ENCODE measurements around the genes CETN3 and ADGRV1.

GRCh38 chr5:83580700-83581900 is 109.6 kb downstream of the VCAN start:
- RRBS: no CpG with 5 or more reads among the region's 8 CpGs

DNA sequence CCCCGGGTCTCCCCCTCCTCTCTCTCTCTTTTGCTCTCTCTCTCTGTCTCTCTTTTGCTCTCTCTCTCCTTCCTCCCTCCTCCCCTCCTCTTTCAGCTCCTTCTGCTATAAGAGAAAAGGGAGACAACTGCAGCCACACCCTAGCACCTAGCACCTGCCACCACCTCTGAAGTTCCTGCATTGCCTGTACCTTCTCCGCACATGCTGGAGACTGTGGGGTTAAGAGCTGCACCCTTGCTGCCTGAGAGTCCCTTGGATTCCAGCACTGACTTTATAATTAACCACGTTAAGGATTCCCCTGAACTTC is 227 bp upstream of the EDIL3 start:
- RRBS: 2% methylated on average over 1 of the region's 3 CpGs

- RRBS: no CpG with 5 or more reads among the region's 6 CpGs
Measured at GRCh38 chr5:84538936-84539619, 154.4 kb upstream of the EDIL3 start.

GRCh38 chr5:87267122-87267572 is 536 bp upstream of the RASA1 start:
- RRBS: under 1% methylated on average over 4 of the region's 12 CpGs

GRCh38 chr5:87352566-87353363 is 60.0 kb downstream of the CCNH start:
- RRBS: no CpG with 5 or more reads among the region's 1 CpG

DNA sequence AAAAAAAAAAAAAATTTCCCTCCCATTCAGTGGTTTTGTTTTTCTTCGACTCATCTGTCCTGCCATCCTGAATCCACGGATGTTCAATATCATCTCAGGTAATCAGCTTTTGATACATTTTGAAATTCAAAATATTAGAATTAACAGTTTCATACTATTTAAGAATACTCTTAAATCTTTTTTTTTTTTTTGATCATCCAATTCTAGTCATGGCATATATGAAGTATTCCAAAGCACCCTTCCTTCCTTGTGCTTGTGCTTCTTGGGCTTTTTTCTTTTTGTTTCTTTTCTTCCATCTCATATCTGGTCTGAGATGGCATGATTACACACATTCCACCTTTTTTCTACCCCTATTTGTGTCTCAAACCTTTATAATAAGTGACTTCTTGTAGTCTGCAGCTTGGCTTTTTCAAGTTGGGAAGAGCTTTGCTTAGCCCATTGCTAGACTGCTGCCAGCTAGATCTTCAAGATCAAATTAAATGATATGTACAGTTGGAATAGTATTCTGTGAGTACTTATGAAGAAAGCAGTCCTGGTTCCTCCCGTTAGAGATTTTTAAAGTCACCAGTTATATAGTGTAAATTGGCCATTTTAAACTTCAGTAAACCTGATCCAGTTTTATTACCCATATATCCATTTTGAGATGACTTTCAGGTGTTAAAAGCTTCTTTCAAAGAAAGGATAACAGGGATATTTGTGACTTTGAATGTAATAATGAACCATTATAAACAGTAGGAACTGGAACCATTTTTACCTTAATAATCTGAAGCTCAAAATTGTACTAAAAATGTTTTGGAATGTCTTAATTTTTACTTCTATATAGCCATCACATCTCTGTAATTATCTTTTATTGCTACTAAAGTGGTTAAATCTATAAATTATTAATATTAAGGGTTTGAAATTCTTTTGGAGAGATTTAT is 28.8 kb downstream of the CCNH start:
- RRBS: no CpG with 5 or more reads among the region's 3 CpGs

GRCh38 chr5:88886696-88887246 is 3.8 kb upstream of the MEF2C start:
- RRBS: no CpG with 5 or more reads among the region's 4 CpGs

- RRBS: no CpG with 5 or more reads among the region's 3 CpGs
Measured at GRCh38 chr5:89271358-89272018, 388.5 kb upstream of the MEF2C start.

DNA sequence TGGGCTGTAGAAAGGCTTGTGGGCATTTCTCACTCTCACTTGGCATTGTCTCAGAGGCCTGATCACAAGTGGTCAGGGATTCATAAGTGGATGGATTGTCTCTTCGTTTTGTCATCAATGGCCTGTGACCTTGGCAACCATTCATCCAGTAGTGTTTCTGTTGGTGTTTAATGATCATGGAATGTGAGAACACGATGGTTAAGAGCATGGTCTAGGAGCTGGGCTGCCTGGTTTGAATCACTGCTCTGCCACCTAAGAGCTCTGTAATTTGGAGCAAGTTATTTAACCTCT is 430.0 kb upstream of the MEF2C start:
- RRBS: no CpG with 5 or more reads among the region's 2 CpGs

- RRBS: no CpG with 5 or more reads among the region's 33 CpGs
Measured at GRCh38 chr5:90208028-90209231, 201.1 kb downstream of the CETN3 start.

DNA sequence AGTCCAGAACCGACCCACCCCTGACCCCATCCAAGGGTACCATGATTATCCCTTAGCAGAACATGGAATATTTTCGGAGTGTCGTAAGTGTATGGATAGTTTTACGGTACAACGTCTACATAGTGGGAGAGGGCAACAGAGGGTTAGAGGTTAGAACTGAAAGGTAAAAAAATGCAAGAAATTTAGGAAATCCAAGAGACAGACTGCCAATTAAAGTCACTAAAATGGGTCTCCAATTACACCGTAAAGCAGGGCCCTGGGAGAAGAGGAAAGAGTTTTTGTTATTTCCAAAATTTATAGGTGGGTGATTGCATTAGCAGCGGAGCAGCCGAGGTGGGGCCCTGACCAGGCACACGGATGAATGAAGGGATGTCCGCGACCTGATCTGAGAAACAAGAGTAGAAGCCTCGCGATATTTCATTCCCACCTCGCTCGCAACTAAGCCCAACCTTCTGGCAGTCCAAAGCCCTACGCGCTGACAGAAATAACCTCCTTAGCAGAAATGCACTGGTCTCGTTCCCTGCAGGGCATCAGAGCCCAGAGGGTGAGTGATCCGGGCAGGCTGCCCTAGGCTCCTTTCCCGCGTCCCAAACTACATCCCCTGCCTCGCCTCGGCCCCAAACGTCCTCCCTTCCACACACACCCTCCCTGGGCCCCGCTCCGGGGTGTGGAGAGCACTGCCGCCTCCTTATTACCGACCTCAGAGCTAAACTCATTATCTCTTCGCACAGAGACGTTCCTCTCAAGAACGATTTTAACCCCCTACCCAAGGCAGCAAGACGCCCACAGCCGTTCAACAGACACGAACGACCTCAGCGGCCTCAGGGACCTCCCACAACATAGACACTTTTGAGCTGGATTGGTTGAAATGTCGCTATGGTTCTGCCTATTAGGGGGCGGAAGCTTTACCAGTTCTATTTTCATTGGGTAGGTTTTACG is at the start of gene CETN3:
Gene CETN3, minus strand, starts transcription at position 811 of the 939 bp plus-strand sequence.
- RRBS: 2% methylated on average over 2 of the region's 39 CpGs

GRCh38 chr5:90501649-90502198 is 27.1 kb downstream of the POLR3G start:
- RRBS: no CpG with 5 or more reads among the region's 7 CpGs

GRCh38 chr5:90558307-90559491 is at the start of gene ADGRV1:
Gene ADGRV1, plus strand, starts transcription at chr5:90558797.
- RRBS: 55% methylated on average over 6 of the region's 66 CpGs

DNA sequence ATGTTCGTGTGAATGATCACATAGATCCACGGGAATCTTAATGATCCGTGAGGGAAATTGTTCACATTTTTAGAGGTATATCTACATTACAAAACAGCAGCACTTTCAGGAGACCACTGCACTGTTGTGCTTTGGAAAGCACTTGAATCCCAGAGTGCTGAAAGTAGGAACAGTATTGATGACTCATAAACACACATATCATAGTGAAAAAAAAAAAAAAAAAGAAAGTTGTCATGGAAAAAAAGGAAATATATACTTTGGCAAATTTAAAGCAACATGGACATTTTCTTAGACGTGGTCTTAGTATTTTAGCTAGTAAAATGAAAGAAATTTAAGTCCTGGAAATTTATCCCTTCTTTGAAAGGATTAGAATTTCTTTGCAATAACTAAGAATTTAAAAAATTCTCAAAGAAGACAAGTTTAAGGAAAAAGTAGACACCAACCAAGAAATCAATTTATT is 55.4 kb downstream of the ADGRV1 start:
- RRBS: no CpG with 5 or more reads among the region's 4 CpGs

GRCh38 chr5:90872862-90873514 is 314.4 kb downstream of the ADGRV1 start:
- RRBS: no CpG with 5 or more reads among the region's 3 CpGs

- RRBS: no CpG with 5 or more reads among the region's 3 CpGs
Measured at GRCh38 chr5:90915528-90915842, 356.9 kb downstream of the ADGRV1 start.

GRCh38 chr5:91162273-91163174 is 220.6 kb downstream of the ARRDC3 start:
- RRBS: no CpG with 5 or more reads among the region's 8 CpGs

DNA sequence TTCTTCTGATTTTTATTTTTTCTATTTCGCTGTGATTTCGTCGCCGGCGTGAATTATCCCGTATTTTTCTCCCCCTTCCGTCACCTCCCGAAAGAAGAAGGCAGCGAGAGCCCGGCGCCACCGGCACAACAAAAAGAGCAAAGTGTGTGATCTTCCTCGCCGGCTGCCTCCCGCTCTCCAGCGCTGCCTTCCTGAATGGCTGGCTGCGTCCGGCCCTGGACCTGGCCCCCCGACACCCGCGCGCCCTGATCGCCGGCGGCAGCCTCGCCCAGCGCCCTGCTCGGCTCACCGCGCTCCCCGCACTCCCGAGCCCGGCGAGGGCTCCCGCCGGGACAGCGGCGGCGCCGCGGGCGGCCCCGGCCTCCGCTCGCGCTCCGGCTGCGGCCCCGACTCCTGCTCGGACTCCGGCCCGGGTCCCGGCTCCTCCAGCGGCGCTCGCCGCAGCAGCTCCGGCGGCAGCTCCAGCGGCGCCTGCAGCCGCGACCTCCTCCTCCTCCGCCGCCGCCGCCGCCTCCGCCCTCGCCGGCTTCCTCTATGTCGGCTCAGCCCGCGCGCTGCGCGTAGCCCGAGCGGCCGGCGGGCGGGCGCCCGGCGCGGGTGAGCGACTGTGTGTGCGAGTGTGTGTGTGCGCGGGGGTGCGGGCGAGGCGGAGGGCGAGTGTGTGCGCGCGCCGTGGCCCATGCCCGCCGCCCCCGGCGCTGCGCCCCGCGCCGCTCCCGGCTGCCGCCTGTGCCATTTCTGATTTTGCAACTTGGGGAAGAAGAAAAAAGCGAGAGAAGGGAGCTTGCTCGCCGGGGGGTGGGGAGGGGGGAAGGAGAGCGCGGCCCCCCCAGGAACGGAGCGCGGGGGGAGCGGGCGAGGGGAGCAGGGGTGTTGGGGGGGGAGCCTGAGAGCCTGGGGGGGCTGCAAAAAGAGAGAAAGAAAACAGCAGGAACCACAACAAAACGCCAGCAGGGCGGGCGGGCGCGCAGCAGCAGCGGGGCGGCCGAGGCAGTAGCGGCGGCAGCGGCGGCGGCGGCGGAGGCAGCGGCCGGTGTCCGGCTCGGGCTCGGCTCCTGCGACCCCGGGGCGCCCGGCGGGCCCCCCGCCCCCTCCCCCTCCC is 1.2 kb downstream of the NR2F1 start:
- RRBS: 2% methylated on average over 64 of the region's 144 CpGs